ENCODE results near the genes NOTCH2NLB, H2BC21 and CA14.

DNA sequence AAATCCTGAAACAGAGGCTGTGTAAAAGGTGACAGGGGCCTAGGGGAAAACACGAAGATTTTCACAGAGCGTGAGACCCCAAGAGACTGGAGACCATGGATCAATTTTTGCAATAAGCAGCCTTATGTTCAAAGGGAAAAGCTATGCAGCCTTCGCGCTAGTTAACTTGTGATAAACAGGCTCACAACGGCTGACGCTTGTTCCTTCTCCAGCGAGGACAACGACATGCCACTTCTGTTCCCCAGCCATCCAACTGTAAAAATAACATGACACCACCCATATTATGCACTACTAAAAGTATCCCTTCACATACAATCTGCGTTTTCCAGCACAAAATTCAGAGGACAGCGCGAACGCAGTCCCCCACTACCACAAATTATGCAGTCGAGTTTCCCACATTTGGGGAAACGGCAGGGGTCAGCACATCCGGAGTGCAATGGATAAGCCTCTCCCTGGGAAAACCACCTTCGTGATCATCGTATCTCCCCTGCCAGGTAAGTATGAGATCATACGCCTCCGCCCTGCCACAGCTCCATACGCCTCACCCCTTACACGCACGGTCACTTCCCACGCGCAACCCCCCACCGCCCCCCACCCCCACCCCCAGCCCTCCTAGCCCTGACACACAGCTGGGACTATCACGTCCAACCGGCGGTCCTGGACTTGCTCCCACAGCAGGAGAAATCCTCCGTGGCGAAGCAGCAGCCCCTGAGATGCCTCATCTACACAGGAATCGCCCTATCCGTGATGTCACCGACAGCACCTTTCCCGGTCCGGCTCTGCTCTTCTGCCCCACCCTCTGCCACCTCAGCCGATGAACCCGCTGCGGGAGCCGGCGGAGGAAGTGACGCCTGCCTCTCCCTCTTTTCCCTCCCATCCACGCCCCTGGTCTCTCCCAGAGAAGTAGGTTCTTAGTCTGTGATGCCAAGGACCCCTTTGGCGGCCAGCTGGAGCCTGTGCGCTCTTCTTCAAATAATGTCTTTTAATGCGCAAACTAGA lies 120.8 kb downstream of the PPIAL4G start:
- RRBS, result no CpG with 5 or more reads among the region's 45 CpGs

GRCh38 chr1:148522497-148523069 lies 39.5 kb upstream of the PPIAL4G start:
- RRBS, result no CpG with 5 or more reads among the region's 30 CpGs

- RRBS, result no CpG with 5 or more reads among the region's 74 CpGs
These were observed at the start of gene NOTCH2NLB for GRCh38 chr1:148679350-148680027. Gene NOTCH2NLB, minus strand, starts transcription at chr1:148679746.

GRCh38 chr1:148889372-148889735 lies 45.1 kb downstream of the PDE4DIP start:
- RRBS, result 57% methylated on average over 7 of the region's 16 CpGs

GRCh38 chr1:149102596-149103001 lies 752 bp downstream of the NBPF9 start:
- RRBS, result no CpG with 5 or more reads among the region's 17 CpGs

DNA sequence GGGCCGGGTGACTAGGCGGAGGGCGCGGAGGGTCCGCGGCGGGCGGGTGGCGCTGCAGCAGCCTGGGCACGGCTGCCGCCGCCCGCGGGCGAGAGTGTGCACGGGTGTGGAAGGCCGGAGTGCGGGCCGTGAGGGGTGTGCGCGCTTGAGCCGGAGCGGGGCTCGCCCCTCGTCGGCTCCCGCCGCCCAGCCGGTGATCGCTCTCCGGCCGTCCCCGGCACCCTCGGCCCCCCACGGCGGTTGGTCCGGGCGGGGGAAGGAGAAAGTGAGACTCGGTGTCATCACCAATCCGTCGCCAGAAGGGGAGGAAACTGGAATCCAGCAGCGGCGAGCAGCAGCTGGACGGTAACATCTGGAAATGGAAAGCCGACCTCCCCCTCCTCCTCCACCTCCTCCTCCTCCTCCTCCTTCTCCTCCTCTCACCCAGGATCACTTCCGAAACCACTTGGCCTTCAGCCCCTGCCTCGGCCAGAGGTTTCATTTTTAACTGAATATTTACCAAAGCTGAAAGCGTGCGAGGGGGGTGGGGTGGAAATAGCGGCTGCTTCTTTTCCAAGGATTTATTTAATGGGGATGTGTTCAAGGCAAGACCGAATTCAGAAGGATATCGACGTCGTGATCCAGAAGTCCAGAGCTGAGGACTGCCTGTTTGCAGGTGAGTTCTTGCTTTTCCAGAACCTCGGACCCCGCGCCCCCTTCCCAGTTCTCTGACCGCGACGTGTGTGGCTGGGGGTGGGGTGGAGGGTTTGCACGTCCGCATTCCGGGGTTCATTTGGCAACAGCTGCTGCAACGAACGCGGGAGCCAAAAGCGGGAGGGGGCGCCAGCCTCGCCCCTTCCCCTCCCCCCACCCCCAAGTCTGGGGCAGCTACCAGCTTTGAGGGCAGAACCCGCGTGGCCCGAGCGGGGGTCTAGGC lies 72.5 kb upstream of the NBPF9 start:
- RRBS, result 4% methylated on average over 6 of the region's 73 CpGs

- RRBS, result no CpG with 5 or more reads among the region's 11 CpGs
These were observed 136.9 kb upstream of the NBPF9 start for GRCh38 chr1:149240298-149240581.

GRCh38 chr1:149428647-149429051 lies 38.2 kb downstream of the NOTCH2NLC start:
- RRBS, result no CpG with 5 or more reads among the region's 4 CpGs

- RRBS, result no CpG with 5 or more reads among the region's 41 CpGs
These were observed 10.0 kb downstream of the FCGR1A start for GRCh38 chr1:149792436-149792952.

DNA sequence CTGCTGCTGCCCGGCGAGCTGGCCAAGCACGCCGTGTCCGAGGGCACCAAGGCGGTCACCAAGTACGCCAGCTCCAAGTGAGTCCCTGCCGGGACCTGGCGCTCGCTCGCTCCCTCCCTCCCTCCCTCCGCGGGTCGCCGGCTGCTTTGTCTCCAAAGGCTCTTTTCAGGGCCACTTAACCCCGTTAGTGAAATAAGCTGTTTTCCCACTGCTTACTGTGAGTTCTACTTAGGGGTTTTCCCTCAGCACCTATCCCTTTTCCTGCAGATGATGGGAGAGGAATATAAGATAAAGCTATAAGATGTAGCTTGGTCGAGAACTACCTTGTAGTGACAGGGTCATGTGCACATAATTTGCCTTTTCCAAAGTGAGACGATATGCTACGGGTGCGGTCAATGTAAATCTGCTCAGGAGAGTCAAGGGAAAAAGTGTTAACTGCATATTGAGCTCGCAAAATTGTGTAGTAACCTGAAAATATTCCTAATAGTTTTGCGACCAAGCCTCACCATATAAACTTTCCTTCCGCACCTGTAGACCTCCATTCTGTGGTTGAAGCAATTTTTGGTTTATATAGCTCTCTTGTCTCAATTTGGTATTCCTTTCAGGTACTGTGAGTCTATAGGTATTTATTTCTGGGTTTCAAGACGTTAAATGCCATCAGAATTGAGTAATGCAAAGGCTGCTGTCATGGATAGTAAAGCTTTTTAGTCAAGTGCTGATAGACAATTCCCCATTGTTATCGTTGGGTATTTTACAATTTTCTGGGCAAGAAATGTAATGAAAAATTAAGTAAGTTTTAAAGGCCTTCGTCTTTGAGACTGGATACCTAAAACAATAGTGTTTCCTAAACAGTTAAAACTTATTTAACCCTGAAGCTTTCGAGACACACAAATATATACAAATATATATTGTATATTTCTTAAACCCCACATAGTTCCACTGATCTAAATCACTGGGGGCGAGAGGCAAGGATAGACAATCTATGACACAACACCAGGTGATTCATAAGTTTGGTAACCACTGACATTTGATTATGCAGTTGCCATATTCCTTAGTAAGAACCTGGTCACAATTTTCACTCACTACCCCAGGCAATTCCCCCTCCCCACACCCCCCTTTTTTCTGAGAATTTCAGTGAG lies 1.2 kb upstream of the H2AC18 start:
- RRBS, result no CpG with 5 or more reads among the region's 28 CpGs

DNA sequence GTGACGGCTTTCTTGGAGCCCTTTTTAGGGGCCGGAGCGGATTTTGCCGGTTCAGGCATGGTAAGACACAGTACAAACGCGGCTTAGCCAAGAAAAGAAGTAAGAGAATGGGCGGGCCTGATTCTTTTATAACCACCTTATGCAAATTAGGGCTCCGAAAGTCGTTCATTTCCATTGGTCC lies at the start of gene H2BC21:
Gene H2BC21, minus strand, starts transcription at position 101 of the 181 bp plus-strand sequence.
- RRBS, result no CpG with 5 or more reads among the region's 9 CpGs

- RRBS, result no CpG with 5 or more reads among the region's 8 CpGs
These were observed 1.8 kb downstream of the OTUD7B start for GRCh38 chr1:150008627-150009260.

DNA sequence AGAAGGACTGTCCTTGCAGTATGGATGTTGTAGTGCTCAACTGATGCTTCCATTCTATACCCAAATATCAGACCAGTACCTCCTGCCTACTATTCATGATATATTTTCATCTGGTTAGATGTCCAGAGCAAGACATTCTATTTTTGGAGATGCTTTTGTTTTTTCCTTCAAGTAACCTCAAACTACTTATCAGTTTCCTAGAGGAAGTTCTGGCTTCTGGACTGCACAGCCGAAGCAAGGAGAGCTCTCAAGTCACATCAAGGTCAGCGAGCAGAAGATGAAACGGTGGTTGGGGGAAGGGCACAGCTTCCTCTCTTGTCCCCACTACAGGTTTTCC lies 5.2 kb upstream of the PLEKHO1 start:
- RRBS, result no CpG with 5 or more reads among the region's 3 CpGs

GRCh38 chr1:150155912-150156335 lies 6.2 kb downstream of the PLEKHO1 start:
- RRBS, result no CpG with 5 or more reads among the region's 5 CpGs

GRCh38 chr1:150160511-150161547 lies 11.1 kb downstream of the PLEKHO1 start:
- RRBS, result no CpG with 5 or more reads among the region's 9 CpGs

- RRBS, result no CpG with 5 or more reads among the region's 15 CpGs
These were observed at the start of gene CA14 for GRCh38 chr1:150257334-150258612. Gene CA14, plus strand, starts transcription at chr1:150257774.

DNA sequence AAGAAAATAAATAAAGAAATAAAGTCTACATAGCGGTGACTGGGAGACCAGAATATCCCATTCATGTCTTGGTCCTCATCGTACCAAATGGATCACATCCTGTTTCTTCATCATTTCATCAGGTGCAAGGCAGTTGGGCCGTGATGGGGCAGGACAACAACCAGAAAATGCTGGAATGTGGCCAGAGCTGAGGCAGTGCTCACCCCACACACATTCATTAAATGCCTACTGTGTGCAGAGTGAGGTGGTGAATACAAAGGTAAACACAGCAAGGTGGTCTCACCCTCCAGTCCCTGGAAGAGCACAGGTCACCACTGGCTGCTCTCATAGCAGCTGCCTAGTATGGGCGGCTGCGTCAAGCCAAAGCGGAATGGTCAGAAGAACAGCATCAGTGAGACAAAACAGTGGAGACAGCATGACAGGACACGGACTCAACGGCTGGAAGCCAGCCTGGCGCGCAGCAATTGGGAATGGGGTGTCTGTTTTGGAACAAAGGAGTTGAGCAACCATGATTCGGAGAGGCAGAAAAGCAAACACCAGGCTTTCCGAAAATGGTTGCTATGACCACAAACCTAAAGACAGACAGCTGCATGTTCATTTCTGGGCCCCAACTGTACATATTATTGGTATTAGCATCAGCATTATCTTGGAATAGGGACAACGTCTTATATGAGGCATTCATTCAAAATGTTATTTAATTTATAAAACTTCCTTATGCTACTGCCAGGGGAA lies 5.6 kb upstream of the ADAMTSL4 start:
- RRBS, result no CpG with 5 or more reads among the region's 13 CpGs

DNA sequence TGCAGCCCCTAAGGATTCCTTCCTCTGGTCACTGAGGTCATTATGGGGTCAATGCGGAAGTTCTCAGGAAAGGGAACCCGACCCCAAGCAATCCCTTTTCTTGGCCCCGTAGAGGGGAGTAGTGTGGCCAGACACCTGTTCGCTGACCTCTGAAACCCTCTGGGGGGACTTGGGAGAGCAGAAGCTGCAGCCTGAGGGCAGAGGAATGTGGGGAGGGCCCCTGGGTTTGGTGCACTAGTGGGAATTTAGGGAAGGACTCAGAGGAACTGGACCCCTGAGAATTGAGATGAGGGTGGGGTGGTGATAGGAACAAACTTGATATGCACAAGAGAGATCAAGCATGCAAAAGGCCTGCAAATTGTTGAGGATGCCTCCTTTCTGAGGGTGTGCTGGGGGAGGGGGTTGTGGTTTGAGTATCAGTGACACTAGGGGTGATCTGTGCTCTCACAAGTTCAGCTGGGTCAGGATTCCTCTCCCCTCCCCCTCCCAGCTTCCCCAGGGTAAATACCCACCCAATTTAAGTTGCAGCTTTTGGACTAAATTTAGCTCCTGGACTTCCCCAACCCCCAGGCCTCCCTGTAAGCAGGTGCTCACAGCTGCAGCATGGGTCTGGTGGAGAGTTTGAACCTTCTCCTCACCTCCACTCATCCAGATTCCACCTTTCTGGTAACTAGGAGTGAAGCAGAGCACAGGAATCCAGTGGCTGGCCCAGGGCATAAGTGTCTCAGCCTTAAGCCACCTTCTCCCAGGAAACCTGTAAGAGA lies 13.4 kb downstream of the ADAMTSL4 start:
- RRBS, result no CpG with 5 or more reads among the region's 4 CpGs

DNA sequence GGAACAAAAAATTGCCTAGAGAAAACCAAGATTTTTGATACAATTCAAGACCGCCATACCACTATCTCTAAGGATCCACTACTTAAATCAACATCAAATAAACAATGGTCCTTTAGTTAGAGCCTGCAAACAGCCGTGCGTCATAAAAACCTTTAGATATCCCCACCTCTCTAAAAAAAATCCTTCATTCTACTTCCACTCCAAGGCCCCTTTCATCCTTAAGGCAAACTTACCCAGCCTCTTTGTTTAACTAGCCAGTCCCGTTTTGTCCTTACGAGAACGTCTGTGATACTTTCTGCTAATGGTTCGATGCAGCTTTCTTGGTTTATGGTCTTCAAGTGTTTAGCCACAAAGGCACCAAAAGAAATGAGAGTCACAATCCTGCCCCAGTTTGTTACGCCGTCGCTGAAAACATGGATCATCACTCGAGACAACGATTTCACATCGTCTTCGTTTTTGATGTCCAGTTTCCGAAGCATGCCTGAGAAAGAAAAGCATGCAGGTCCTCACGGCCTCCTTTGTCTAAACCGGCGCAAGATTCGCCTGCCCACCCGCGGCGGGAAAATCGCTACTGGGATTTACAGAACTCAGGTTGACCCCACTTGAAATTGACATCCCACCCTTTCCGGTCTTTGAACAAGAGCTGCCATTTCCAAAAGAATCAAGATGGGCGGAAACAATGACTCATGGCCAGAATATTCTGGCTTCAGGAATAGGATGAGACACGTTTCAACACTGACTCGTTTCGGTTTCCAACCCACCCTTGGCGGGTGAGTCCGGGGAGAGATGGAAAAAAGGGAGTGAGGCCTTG lies 1.2 kb downstream of the MCL1 start:
- RRBS, result 2% methylated on average over 7 of the region's 30 CpGs

- RRBS, result no CpG with 5 or more reads among the region's 3 CpGs
These were observed 24.1 kb downstream of the ARNT start for GRCh38 chr1:150852302-150852735.

All from epidermal melanocyte (primary cell).